ENCODE measurements around a stretch of chr11.

GRCh38 chr11:114161760-114162514 lies 102.4 kb downstream of the ZBTB16 start:
- PRO-cap, result no peak

GRCh38 chr11:114163878-114164683 lies 104.6 kb downstream of the ZBTB16 start:
- PRO-cap, result no peak

DNA sequence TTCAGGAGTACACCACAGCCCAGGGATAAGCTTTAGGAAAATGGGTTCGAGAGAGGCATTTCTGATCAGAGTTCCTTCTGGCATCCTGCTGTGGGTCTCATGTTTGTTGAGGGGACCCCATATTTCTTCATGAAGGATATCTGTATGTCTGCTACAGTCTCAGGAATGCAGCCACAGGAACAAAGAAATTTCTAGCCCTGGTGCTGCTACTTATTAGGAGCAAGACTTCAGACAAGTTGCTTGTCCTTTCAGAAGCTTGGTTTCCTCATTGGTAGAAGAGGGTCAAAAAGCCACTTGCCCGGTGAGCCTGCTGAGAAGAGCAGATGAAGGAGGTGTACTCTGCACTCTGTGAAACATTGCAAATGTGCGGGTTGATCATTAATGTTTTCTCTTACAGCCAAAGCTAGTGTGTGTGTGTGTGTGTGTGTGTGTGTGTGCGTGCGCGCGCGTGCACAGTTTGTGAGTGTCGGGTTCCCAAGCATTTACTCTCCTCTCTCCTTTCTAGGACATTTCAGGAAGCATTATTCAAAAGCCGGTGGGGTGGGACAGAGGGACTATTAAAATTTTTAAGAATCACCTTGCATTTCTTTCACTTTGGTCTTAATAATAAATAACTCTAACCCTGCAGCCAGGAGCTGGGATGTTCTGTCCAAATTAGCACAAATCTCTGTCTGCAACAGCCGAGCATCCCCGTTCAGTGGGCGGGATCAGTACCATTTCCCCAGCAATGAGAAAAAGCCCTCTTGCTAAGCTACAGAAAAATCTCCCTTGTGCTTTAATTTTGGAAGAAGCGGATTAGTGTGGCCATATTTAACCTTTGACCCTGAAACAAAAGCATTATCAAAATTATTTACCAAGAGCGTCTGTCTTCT lies 86.2 kb upstream of the NNMT start:
- PRO-cap, result no peak

GRCh38 chr11:114216618-114217346 lies 79.4 kb upstream of the NNMT start:
- PRO-cap, result no peak

DNA sequence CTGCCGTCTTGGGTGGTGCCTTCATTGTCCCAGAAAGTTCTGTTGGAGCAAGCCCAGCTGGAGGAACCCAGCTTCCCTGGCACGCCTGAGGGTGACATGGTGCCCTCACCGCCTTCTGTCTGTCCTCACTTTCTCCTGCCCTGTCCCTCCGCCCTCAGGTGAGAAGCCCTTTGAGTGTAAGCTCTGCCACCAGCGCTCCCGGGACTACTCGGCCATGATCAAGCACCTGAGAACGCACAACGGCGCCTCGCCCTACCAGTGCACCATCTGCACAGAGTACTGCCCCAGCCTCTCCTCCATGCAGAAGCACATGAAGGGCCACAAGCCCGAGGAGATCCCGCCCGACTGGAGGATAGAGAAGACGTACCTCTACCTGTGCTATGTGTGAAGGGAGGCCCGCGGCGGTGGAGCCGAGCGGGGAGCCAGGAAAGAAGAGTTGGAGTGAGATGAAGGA lies 46.0 kb upstream of the NNMT start:
- PRO-cap, result no peak

- PRO-cap, result no peak
Observed at GRCh38 chr11:114252450-114253404, 43.5 kb upstream of the NNMT start.

GRCh38 chr11:114274616-114275056 lies 21.6 kb upstream of the NNMT start:
- PRO-cap, result no peak

GRCh38 chr11:114297603-114298662 lies 1.7 kb downstream of the NNMT start:
- PRO-cap, result no peak

GRCh38 chr11:114306697-114307377 lies 10.6 kb downstream of the NNMT start:
- PRO-cap, result no peak

DNA sequence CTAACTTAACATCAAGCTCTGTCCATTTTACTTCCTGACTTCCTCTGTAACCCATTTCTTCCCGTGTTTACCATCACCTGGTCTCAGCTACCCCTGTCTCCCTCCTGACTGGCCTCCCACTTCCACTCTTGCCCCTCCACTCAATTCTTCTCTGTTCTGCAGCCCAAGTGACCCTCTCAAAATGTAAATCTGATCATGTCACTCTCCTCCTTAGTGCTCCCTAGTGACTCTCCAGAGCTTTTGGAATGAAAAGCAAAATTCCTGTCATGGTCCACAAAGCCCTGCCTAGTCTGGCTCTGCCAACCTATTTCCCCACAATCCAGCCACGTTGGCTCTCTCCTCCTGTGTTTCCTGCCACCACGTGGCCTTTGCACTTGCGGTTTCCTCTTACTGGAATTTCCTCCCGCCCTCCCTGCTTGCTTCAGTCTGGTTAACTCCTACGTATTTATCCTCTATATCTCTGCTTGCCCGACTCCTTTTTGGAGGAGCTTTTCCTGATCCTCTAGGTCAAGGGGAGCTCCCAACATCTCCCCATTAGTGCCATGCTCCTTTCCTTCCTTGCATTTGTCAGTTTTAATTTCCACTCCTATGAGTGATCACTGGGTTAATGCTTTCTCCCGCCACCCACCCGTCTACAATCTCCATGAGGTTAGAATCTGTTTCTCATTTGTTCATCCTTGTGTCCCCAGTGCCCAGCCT lies 11.3 kb downstream of the NNMT start:
- PRO-cap, result no peak

GRCh38 chr11:114318871-114319309 lies 22.7 kb downstream of the NNMT start:
- PRO-cap, result no peak

DNA sequence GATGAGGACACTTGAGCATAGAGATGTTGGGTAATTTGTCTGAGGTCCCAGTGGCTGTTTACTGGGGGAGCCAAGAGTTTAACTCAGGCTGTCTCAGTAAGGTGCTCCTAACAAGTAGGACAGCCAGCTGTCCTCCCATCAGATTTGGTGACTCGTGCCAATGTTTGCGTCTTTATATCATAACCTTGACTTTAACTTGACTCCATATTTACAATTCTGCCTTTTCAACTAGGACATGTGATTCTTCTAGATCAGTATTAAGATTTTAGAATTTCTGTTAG lies 1.8 kb downstream of the REXO2 start:
- PRO-cap, result no peak

DNA sequence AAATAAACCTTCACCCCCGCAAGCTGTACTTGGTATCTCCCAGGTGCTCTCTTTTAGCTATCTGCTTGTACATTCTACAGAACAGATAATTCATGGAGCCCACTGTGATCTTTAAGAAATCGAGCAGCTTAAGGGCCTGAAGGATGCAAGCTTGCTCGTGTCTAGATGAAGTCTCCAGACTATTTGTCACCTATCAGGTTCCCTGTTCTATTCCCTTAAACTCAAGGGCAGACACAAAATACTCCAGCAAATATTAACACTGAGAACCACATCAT lies 752 bp downstream of the NXPE4 start:
- PRO-cap, result unidirectional peak, plus-strand start at position 79 of the sequence

DNA sequence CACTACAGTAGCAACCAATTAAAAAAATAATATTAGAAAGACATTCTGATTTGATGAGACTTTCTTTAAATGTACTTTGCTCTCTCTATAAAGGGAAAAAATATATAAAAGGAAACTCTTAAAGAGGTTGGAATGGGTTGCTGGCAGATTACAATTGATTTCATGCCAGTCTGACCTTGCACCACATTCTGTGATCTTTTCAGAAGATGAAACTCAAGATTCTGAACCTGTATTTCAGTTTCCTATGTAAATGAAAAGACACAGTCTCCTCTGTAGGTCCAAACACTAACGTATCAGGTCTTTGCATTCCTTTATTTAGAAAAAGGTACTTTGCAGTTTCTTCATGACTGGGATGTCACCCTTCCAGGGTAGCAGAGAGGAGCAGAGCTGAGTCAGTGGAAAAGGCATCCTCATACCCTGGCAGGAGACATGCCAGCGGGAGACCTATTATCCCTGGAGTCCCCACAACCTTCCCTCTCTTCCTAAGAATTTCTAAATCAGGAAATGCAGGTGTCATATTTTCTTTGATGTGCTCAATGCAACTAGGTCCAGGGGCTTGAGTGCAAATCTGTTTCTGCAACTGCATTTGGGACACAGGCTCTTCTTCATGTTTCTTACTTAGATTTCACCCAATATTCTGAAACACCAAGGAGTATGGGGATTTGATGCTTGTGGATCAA lies 282.6 kb downstream of the CADM1 start:
- PRO-cap, result bidirectional peak, plus-strand start at position 384 of the sequence, minus-strand start at position 190 of the sequence

DNA sequence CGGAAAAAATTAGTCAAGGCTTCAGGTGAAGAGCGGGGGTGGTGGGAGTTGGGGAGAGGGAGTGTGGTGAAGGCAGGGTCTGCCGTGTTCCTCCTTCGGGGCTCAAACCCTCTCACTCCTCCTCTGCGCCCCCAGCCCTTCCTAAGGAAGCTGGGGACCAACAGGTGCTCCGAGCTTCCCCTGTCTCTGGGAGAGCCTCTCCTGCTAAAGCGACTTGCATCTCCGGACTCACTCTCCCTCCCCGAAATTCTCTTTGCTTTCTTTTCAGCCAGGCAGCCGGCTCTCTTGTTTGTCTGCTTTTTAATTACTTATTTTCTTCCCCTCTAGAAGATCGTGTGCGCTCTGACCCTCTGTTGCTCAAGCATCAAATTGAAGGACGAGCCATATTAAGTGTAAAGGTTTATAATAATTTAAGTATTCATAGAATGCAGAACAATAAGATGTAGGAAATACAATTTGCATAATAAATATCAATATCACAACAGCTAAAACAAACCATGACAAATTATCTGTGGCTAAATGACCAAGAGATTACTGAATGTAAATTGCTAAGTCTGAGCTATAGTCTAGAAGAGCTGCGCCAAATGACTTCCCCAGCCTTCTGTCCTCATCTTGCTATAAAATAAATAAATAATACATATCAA lies 1.2 kb upstream of the CADM1 start:
- PRO-cap, result no peak

DNA sequence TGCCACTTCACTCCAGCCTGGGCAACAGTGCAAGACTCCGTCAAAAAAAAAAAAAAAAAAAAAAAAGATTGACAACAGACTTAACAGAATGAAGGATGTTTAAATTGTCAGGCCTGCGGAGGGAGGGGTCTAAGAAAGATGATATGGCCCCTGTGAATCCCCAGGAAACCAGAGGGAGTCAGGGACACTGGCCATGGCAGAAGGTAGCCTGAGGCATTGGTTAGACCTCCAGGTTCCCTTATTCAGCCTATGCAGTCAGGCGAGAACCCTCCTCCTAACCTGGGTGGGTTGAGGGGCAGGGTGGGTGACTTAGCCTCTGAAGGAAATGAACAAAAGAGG lies 577.5 kb downstream of the BUD13 start:
- PRO-cap, result unidirectional peak, minus-strand start at position 182 of the sequence

DNA sequence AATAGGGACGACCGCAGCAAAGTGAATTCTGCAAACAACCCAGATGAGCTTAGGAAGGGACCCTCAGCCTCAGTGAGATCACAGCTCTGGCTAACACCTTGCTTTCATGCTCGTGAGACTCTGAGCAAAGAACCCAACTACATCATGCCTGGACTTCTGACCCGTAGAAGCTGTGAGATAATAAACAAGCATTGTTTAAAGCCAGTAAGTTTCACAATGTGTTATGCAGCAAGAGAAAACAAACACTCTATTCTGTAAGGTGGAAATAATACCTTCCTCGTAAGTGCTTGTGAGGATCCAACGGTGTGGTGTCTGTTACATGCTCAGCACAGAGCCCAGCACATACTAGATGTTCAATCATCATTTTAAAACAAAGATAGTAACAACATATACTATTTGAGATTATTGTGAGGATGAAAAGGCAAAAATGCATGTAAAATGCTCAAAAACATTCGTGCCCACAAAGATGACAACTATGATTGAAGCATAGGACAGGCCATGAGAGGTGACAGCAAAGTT lies 433.4 kb downstream of the BUD13 start:
- PRO-cap, result no peak

DNA sequence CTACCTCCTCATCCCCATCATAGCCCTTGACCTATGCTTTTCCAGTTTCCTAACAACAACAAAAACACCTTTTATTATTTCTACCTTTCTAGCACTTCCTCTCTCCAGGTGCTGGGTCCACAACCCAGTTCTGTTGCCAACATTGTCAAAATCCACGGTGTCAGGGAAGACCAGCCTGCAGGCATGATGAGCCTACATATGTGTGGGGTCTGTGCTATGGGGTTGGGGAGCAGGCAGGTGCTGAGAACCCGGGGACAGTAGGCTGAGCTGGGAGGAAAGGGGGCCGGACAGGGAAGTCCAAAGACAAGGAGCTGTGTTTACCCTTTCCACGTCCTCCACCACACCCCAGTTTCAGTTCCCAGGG lies 716 bp upstream of the ZPR1 start:
- PRO-cap, result no peak

DNA sequence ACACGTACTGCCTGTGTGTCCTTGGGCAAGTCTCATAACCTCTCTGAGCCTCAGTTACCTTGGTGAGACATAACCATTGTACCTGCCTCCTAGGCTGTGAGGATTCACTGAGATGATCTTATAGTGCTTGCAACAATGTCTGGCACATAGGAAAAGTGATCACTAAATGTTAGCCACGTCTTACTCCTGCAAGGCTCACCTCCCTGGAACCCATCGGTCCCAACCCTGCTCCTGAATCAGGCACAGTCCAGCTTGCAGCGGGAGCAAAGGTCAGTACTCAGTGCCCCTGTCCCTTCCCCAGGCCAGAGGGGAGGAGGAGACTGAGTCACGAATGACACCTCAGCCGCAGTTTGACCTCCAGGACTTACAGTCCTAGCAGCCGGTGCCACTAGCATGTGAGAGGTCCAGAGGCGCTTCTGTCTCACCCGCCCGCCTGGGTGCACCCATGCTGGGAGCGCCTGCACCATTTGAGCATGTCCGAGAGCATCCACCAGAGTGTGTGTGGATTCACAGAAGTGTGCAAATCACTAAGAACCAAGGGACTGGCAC lies 3.0 kb upstream of the APOA4 start:
- PRO-cap, result no peak

DNA sequence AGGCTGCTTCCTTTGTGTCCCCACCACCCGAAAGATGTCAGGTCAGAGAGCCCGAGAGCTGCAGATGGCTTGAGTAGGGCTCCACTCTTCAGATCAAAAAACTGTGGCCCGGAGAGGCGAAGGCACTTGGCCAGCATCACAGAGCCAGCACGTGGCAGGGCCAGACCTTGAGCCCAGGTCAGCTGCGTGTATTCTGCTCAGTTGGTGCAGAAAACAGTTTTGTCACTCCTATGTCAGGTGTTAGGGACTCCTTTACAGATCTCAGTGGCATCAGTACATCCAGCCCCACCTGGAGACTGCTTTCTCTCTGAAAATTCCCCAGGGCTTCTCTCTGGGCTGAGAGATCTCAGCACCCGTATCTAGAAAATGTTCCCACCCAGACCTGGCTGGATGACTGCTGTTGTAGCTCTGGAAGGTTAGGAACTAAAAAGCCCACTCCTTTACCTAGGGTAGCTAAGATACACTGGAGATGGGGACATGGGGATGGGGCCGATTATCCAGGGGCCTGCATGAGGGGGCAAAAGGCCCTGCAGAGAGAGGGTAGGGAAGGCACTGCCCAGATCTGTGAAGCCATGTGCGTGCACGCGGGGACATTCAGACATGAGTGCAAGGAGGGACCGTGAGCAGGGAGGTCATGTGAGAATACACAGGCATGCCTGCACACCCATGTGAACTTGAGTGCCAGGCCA lies 3.5 kb downstream of the APOA1 start:
- PRO-cap, result no peak